ENCODE measurements around a stretch of chr1.

GRCh38 chr1:40315260-40315959 is 1.7 kb downstream of the COL9A2 start:
- RRBS, result 2% methylated on average over 17 of the region's 50 CpGs

GRCh38 chr1:40387255-40387971 is 13.9 kb downstream of the SMAP2 start:
- RRBS, result 72% methylated on average over 3 of the region's 21 CpGs

DNA sequence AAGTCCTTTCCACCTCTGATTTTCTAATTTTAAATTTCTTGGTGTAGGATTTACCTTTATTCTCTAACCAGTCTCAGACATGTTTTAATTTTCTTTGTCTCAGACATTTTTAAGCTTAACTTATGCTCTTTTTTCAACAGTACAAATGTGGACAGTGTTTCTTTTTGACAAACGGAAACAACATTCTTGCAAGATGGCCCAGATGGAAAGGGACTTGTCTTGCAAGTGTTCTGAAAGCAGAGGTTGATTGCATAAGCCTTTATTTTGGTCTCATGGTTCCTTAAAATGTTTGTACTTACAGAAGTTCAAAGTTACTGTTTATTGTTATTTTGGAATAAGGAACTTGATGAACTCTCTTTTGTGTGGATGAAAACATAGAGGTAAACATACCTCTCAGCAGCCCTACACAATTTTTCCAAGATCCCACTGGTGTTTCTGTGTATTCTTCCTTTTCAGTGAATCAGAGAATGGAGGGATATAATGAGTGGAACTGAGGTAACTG is 22.9 kb downstream of the SMAP2 start:
- RRBS, result no CpG with 5 or more reads among the region's 1 CpG

DNA sequence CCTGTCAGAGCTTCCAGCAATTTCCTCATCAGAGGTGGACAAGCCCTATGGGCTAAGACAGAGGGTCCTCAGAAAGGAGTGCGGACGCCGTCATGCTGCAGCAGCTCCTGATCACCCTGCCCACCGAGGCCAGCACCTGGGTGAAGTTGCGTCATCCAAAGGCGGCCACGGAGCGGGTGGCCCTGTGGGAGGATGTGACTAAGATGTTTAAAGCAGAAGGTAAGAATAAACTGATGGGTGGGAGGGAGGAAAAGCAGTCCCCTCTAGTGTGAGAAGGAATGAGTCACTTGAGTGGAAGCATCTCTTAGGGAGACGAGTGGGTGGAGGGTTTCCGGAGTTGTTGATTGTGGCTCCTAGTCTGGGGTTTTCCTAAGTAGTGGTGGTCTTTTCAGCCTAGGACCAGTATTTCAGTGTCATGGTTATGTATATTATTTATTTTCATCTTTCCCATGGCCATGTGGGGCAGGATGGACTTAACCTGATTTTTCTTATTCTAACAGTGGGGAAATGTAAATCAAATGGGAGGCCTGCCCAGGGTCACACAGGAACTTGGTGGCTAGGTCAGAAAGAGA is 680 bp downstream of the ZFP69B start:
- RRBS, result no CpG with 5 or more reads among the region's 10 CpGs

DNA sequence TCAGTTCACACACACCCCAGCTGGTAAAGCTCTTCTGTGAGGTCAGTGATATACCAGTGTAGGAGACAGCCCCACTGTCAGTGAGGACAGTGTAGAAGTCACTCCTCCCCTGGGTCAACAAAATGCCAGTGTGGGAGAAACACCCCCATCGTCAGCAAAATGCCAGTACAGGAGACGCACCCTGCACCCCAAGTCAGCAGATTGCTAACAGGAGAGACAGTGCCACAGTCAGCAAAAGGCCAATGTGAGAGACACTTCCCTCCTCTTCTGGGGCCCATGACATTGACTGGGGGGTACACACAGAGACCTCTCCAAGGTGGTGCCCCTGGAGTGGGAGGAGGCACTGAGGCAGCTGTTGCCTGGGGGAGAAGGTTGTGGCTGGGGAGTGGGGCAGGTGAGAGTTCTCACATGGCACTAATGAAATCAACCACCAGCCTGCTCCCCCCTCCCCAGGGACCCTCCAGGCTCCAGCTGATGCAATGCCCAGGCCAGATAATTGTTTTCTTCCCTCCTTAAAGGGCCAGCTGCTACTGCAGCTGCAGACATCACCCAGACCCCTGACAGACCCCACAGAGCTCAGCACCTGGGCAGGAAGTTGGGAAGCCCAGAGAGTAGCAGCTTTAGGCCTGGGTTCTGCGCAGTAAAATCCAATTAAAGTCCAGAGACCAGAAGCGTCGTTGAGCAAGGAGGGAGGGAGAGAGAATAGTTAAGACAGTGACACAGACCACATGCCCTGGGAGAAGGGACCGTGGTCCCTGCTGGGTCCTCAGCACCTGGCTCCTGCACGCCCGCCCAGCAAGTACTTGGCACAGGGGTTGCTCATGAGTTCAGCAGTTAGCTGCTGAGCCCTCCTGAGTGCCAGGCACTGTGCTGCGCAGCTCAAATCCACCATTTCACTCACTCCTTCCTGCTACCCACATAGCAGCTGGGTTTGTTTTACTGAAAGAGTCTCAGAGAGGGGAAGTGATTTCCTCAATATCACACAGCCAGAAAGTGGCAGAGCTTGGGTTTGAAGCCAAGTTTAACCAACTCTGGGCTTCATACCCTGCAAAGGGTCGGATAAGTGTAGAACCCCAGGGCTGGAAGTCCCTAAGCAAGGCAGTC is 2.1 kb downstream of the RIMS3 start:
- RRBS, result no CpG with 5 or more reads among the region's 10 CpGs

GRCh38 chr1:40749151-40750065 is 34.2 kb upstream of the KCNQ4 start:
- RRBS, result no CpG with 5 or more reads among the region's 8 CpGs

DNA sequence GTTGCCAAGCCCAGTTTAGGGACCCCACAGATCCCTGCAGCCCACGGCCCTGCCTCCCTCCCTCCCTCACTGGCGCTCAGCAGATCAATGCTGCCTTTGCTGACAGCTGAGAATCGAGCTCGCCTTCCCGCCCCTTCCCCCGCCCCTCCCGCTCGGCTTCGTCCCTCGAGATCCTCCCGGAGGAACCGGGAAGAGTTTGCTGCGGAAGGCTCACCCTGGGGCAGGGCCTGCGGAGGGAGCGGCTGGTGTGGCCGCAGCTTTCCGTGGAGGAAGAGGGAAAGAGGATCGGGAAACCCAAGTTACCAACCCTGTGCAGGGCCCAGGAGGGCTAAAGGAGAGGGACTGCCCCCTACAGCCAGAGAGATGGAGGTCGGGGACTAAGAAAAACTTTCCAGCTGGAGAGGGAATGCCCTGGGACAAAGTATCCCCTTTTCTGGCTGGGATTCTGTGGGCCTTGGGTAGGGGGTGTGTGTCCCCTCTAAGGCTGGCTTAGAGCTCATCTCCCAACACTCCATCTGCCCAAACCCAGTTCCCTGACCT is 1.1 kb upstream of the KCNQ4 start:
- RRBS, result no CpG with 5 or more reads among the region's 19 CpGs

DNA sequence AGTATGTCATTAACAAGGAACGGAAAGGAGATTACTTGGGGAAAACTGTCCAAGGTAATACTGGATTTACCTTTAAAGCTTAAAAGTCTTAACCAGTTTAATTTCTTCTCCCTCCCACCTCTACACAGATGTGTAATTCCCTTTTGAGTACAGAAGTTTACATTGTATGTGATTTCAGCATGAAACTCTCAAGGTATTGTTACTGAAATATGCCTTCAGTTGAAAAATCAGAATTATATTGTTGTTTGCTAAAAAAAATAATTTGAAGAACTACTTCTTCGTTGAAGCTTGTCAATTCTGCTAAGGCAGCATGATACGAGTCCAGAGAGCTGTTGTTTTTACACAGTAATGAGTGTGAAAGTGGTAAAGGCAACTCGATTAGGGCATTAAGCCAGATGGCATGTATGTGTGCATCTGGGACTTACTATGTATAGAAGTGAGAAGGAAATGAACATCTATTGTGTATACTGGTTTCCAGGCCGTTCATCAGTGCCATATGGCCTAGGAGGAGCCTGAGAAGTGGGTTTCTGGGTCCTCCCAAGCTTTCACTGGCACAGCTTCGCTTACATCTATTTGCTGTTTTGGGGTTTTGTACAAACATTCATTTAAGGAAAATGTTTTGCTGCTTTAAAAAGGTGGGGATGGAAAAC is 5.6 kb downstream of the CTPS1 start:
- RRBS, result no CpG with 5 or more reads among the region's 6 CpGs

DNA sequence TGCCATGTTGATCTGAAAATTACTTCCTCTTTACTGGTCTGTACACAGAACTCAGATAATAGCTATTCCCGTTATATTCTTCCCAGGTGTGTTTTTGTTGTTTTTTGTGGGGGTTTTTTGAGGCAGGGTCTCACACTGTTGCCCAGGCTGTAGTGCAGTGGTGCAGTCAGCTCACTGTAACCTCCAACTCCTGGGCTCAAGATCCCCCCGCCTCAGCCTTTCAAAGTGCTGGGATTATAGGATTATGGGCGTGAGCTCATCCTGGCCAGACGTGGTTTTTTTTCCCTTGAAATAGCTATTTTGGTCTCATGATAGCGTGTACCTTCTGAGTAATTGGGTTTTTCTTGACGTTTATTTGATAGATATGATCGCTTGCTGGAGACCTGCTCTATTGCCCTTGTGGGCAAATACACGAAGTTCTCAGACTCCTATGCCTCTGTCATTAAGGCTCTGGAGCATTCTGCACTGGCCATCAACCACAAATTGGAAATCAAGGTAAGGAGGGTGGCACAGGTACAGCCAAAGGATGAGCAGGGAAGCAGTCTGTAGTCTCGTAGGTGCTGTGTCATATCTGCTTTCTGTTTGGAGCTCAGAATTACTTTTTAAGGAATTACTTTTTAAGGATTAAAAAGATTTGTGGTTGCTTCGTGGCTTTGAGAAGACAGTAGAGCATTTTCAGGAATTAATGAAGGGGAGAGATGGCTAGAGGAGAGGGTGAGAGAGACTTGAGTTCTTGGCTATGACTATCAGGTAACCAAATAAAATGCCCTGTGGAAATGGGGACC is 17.7 kb downstream of the CTPS1 start:
- RRBS, result no CpG with 5 or more reads among the region's 10 CpGs

- RRBS, result no CpG with 5 or more reads among the region's 4 CpGs
Observed at GRCh38 chr1:41357434-41357780, 115.3 kb upstream of the SCMH1 start.

DNA sequence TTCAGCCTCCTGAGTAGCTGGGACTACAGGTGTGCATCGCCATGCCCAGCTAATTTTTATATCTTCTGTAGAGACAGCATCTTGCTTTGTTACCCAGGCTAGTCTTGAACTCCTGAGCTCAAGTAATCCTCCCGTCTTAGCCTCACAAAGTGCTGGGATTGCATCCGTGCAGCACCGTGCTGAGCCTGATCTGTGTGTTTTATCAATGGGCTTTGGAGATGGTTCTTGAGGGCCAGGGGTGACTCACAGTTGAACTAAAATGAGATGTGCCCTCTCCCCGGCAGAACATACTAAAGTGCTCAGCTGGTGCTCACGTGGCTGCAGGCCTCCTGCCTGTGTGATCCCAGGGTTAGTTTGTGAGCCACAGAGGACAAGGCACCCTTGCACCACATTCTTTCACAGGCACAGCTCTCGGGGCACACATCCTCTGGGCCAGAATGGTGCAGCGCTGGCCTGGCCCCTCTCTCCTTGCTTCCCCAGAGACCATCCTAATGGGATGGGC is 196.8 kb upstream of the EDN2 start:
- RRBS, result no CpG with 5 or more reads among the region's 8 CpGs

DNA sequence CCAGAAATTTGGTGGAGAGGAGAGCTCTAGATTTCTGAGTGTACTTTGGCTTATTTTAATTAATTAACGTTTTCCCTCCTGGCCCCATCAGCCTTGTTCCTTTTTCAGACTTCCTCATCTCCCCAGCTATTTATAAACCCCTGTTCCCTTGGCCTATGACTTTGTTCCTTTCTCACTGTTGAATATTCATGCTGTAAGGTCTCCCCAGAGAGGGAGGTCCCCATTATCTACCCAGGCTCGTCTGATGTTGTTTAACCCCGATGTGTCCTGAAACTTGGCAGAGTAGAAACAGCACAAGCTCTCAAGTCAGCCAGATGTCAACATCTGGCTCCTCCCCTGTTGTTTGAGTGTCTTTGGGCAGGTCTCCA is 153.6 kb downstream of the HIVEP3 start:
- RRBS, result no CpG with 5 or more reads among the region's 3 CpGs

DNA sequence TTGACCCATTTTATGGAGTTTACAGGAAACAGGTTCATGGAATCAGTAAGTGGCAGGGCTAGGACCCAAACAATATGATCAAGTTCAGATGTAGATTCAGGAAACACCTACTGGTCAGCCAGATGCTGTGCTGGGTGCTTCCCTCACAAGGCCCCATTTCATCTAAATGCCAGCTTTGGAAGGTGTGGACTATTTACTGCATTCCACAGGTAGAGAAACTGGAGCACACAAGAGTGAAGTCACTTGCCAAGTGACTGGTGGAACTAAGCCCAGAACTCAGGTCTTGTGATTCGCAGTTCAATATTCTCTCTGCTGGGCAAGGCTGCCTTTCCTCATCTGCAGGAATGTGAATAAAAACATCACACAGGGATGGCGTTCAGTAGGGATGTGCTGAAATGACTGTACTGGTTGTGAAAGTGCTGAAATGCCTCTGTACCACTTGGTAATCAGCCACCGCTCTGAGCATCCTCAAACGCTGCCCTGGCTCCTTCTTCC is 145.7 kb downstream of the HIVEP3 start:
- RRBS, result no CpG with 5 or more reads among the region's 4 CpGs

- RRBS, result no CpG with 5 or more reads among the region's 3 CpGs
Observed at GRCh38 chr1:41812392-41812811, 106.3 kb downstream of the HIVEP3 start.

DNA sequence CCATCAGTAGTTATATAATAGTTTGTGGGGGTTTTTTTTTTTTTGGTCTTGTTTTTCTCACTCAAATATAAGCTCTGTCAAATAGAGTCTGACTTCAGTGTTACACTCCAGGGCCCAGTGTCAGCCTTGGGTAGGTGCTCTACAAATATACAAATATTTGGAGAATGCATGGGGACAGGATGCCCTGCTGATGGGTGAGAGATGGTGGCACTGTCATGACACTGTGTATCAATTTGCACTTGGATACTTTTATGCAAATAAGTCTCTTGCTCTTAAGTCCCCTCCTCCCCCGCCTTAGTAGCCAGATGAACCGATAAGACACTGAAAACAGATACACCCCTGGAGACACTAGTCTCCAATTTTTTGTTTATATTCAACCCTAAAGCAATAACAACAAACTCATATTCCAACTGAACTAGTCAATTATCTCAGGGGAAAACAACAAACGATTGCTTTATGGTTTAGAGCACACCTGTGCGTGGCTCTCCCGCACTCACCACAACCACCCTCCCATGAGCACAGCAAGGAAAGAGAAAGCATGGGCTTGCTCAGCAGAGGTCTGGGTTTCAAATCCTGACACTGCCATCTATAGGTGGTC is 50.5 kb downstream of the HIVEP3 start:
- RRBS, result no CpG with 5 or more reads among the region's 5 CpGs

DNA sequence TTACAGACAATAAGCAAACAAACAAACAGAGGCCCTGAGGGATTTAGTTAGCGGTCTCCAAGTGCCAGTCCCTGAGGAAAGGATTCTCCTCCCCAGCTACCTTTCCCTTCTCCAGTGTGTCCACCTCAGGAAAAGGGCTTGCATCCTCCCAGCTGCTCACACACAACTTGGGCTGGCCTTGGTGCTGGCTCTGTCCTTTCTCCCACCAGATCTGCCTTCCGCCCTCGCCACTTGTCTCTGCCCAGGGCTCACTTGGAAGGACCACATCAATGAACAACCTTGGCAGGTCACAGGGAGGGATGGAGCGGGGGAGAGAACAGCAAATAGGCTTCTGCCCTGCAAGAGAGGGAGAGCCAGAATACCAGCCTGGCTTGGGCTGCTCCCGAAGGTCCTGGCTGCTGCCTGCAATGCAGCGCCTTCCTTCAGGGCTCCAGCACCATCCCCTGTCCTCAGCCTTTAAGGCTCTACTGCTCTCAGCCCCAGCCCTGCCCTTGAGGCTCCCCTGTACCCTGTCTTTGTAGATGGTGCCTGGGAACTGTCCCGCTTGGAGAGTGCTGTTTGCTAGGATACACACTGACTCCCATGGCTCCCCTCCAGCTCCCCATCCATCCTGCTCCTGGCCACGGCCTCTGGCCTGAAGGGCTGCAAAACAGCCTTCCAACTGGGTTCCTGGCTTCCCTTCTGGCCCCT is 43.8 kb downstream of the HIVEP3 start:
- RRBS, result no CpG with 5 or more reads among the region's 8 CpGs

DNA sequence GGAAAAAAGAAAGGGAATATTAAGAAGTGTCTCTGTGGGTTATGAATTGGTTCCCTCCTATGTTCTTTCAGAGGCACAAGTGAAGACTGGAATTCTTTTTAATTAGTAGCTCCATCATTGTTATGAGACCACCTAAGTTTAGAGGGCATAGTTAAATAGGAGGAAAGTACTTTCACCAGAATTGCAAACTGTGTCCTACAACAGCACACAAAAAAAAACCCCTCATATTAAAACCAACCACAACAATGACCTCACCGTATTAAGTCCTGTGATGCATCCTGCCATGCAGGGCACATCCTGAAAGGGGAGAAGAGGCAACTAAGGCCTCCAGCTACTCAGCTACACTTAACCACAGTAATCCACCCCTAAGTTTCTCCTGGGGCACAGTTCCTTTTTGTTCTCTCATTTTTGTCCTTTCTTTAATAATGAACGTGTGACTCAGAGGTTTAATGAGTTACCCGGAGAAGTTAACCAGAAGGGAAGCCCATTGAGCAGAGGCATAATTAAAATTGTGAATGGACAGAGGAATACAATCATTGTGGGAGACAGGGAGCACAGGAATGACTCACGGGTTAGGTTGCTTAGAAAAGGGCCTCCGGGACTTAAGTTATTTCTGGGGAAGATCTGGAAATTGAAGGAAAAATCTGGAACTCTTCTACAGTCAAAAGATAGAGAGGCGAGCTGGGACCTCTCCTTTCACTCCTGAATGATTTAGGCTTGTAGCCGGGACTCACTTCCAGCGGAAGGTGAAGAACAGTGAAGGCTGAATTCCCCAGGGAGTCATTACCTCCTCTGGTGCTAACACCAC is 36.8 kb upstream of the HIVEP3 start:
- RRBS, result no CpG with 5 or more reads among the region's 8 CpGs

DNA sequence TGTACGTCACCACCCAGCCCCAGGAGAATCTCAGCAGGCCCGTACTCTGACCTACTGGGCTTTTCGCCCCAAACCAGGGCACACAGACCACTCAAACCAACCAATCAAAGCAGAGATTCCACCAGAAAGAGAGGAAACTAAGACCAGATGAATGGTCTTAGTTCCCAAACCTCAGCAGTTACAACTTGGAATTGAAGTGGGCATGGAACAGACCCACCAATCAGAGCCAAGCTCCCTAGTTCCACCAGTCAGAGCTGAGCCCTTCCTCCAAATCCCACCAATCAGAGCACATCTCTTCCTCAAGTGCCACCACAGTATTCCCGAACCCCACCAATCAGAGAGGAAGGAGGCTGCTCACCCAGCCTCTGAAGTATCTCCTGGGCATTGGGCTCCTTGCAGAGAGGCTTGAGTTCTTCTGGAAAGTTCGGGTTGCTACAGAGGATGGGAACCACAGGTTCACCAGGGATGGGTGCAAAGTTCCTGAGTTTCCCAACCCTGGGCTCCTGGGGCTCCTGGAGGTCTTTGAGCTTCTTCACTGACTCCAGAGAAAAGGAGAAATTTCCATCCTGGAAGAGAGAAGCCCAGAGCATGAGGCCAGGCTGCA is 1.4 kb downstream of the GUCA2A start:
- RRBS, result no CpG with 5 or more reads among the region's 5 CpGs

DNA sequence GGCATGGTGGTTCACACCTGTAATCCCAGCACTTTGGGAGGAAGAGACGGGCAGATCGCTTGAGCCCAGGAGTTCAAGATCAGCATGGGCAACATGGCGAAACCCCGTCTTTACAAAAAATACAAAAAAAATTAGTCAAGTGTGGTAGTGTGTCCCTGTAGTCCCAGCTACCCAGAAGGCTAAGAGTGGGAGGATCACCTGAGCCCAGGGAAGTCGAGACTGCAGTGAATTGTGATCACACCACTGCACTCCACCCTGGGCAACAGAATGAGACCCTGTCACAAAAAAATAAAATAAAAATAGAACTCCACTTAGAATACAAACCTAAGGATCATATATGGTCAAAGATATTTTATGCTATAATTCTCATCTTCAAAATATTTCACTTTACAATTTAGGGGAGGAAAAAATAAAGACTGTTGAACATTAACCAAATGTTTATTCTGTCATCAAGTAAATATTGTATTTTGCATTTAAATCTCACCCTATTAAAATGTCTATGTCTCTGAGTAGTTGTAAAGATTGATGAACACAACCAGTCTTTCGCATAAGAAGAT is 47.3 kb downstream of the FOXJ3 start:
- RRBS, result no CpG with 5 or more reads among the region's 6 CpGs

GRCh38 chr1:42705303-42705724 is 23.1 kb downstream of the YBX1 start:
- RRBS, result no CpG with 5 or more reads among the region's 2 CpGs

Data from AG09309 (cell line).